Hematopoietic multipotent progenitor cell (in vitro differentiated cells): ENCODE data around the genes PKP4 and TANC1.

- CAGE, long polyA plus RNA = no peak
Observed at GRCh38 chr2:156319662-156320463, 12.7 kb downstream of the NR4A2 start.

DNA sequence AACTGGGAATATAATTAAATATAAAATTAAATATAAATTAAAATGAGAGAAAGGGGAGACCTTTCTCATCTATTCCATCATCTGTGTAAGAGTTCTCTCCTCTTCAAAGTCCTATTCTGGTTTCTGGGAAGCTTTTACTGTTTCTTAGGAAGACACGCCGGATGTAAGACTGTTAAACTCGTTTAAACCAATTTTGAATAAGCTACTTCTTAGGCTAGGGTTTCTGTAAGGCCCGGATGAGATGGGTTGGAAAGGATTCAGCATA lies 2.7 kb upstream of the NR4A2 start:
- CAGE, long polyA plus RNA = no peak

DNA sequence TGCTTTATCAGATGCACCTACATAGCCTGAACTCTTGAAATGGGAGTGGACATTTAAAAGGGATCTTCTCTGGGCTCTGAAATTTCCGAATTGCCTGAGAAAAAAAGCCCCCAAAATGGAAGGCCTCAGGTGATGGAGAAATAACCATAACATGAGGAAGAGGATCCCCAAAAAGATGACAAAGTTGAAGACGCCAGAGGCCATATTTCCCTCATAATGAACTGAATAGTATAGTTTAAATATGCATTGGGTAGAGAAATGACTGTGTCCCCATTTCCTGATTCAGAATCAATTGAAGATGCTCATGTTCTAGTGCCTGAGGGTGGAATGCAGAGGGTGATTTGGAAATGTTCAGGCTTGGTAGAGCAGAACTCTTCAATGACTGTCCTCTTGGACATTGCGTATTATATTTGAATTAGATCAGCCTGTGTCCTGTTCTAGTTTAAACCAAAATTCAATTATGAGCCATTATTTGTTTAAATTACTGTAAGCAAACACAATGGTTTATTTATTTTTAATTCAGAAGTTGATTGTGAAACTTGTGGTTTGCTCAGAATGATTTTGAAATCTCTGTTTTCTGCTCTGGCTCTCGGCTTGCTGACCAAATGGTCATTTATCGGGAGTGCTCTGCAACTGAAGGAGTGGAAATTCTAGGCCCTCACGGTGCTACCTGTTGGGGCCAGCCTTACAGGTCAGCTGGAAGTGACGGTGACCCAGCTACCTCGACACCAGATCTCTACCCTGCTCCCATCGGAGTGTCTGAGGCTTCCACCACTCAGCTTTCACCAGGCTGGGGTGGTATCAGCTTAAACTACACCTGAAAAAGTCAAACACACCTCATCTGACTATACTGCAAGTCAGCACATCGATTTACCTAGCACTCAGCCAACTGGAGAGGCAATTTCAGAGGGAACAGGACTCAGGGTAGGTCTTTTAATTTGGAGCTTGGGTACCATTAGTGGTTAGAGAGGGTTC lies 37.0 kb upstream of the GPD2 start:
- CAGE, long polyA plus RNA = no peak

DNA sequence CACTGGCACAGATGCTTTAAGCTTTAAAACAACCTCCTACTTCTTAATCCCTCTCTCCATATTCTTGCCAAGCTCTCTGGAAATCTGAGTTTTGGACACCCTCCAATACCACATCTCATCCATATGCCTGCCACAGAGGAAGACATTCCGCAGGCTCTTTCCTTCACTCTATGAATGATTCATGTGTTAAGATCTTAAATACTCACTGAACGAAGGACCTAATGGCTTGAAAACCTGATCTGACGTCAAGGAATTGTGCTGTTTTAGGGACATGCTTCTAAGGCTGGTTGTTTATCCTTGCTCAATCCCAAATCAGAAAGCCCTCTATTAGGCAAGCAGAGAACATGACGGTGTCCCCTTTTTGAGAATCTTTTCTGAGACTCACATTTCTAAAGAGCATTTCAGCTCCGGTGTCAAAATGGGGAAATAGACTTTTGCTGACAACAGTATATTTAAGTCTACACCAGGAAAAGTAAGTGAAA lies 83.8 kb upstream of the GALNT5 start:
- CAGE, long polyA plus RNA = no peak

- CAGE, long polyA plus RNA = no peak
Observed at GRCh38 chr2:157183161-157183537, 74.4 kb upstream of the GALNT5 start.

DNA sequence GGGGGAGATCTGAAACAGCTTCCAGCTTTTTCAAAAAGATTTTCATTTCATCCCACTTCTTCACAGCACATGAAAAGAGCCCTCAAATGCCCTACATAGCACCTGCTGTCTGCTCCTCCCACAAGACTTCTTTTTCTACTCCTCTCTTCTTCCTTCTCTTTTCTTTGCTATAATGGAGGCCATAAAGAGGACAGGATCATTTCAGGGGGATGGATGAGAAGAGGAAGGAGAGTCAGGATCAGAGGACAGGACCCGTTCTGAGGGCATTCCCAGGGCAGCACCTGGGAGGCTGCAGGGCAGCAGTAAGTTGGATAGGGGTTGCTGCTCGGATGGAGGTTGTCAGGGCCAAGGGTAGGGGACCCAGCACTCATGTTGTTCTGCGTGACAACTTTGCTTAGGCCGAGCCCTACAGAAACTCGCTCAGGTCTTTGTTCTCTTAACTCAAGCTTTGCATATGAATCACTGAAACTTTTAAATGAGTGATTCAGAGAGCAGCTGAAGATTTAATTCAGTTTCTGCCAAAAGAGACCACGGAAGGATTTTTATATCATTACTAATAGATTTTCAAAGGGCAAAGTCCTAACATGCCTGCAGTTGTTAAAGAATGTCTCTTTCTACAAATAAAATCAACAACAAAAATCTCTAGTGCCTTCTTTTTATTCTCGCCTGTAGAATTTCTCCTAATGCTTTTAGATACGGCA lies 11.2 kb upstream of the GALNT5 start:
- CAGE, long polyA plus RNA = no peak

DNA sequence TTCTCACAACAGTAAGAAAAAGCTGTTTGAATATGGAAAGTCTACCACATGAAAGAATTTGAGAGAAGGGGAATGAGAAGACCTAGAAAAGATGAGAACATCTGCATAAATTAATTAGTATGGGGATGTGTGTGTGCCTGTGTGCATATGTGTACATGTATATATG lies 2.6 kb downstream of the CYTIP start:
- CAGE, long polyA plus RNA = no peak

GRCh38 chr2:157469294-157470102 lies 25.6 kb upstream of the CYTIP start:
- CAGE, long polyA plus RNA = no peak

- CAGE, long polyA plus RNA = no peak
Observed at GRCh38 chr2:157480654-157481081, 36.8 kb upstream of the CYTIP start.

DNA sequence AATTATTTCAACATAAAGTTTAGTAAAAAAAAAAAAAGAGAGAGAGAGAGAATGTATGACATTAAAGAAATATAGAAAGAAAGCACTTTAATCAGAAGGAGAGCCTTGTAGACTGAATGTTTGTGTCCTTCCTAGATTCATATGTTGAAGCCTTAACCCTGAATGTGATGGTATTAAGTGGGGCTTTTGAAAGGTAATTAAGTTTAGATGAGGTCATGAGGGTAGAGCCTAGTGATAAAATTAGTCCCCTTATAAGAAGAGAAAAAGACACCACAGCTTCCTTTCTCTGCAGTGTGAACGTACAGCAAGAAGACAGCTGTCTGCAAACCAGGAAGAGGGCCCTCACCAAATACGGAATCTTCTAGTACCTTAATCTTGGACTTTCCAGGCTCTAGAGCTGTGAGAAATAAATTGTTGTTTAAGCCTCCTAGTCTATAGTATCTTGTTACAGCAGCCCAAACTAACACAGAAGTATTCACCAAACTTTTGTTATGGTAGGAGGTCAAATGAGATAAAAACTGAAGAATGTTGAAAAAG lies 57.1 kb upstream of the CYTIP start:
- CAGE, long polyA plus RNA = no peak

DNA sequence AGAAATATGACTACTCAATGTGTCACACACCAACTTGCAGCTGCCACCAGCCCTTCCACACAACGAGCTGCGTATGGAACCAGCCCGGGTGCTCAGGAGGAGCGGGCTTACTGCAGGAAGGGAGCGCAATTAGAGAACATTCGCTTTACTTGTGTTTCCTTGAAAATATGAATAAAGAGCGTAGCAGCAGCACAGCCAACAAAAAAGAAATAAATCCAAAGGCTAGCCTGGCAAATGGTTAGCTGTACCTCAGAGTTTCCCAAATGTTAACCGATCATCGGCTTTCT lies 19.0 kb upstream of the ACVR1 start:
- CAGE, long polyA plus RNA = no peak

- CAGE, long polyA plus RNA = no peak
Observed at GRCh38 chr2:157897611-157898158, 21.6 kb upstream of the ACVR1 start.

- CAGE, long polyA plus RNA = no peak
Observed at GRCh38 chr2:158042987-158043628, 58.6 kb upstream of the UPP2 start.

DNA sequence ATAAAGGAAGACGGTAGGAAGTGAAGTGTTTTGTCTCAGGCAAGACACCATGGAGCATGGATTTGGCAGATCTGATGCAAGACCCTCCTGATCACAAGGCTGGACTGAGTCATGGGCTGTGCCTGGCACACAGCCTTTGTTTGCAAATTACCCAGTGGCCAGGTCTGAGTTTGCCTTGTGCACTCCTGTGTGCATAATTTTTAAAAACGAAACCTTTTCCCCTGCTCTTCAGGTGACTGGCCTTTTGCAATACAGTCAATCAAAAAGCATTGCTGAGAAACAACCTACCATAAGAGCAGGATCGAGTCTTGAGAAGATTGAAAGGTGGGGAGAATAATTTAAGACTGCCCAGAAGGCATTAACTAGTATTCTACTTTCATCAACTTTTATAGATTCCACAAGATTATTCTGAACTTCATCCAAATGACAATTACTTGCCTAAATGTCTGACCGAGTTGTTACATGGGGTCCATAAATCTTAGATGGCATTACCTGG lies 1.8 kb upstream of the UPP2 start:
- CAGE, long polyA plus RNA = no peak

DNA sequence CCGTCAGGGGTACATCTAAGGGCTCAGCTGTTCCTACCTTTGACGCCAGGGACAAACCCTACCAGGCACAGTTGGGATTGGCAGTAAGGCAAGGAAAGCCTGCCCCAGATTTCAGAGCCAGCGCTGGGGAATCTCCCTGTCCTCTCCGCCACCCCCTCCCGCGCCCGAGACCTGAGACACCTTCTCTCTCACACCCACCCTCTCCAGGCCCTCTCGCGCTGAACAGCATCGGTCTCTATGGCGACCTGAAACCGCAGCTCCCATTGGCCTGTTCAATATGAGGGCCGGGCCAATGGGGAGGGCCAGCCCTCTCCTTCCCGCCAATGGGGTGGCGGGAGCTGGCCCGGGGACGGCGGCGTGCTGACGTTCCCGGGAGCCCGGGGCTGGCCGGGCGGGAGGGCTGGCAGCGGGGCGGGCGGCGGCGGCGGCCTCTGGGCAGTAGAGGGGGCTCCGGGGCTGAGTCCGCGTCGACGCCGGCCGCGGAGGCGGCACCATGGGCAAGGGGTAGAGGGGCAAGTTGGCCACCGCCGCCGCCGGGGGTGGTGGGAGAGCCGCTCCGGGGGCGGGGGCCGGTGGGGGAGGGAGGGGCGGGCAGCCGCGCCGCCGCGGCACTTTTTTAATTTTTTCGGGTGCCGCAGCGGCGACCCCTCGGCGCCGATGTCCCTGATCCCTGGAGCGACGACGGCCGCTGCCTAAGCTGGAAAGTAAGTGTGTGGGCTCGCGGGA lies at the start of gene PKP4:
Gene PKP4 (plus strand): TSS at position 438 of the 726 bp plus-strand sequence.
- CAGE, long polyA plus RNA = no peak

DNA sequence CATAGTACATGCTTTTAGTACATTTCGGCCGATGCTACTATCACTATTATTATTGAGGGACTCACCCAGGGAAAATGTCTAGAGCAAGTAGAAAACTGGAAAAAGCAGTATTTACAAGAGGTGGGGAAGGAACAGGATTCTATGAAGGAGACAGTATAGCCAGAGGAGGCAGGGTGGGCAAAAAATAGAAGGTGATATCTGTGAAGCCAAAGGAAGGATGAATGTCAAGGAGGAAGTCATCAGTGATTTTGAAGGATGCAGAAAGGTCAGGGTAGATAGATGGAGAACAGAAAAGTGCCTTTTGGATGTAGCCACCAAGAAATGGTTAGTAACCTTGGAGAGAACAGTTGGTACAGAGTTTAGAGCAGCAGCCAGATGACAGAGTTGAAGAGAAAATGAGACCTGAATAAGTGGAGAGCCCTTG lies 101.5 kb downstream of the PKP4 start:
- CAGE, long polyA plus RNA = no peak

GRCh38 chr2:158936856-158937556 lies 31.4 kb upstream of the TANC1 start:
- CAGE, long polyA plus RNA = no peak

DNA sequence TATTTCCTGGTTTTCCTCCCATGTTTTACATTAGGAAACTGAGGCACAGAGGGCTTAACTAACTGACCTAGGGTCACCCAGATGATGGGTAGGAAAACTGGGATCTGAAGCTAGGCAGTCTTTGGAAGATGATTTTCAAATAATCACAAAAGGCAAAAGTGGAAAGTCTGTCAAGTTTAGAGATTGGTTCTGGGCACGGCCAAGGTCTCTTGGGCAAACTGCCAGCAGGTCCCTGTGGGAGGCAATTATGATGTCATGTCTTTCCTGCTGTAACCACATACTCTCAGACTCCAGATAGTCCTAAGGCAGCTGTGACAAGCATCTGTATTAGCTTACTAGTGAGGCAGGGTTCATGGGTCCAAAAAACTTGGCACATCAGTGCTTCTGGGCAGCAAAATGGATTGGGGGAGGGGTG lies 14.6 kb upstream of the TANC1 start:
- CAGE, long polyA plus RNA = no peak

GRCh38 chr2:158968288-158968763 lies at the start of gene TANC1:
TANC1 (plus strand) TSS chr2:158968640.
- CAGE, long polyA plus RNA = no peak

DNA sequence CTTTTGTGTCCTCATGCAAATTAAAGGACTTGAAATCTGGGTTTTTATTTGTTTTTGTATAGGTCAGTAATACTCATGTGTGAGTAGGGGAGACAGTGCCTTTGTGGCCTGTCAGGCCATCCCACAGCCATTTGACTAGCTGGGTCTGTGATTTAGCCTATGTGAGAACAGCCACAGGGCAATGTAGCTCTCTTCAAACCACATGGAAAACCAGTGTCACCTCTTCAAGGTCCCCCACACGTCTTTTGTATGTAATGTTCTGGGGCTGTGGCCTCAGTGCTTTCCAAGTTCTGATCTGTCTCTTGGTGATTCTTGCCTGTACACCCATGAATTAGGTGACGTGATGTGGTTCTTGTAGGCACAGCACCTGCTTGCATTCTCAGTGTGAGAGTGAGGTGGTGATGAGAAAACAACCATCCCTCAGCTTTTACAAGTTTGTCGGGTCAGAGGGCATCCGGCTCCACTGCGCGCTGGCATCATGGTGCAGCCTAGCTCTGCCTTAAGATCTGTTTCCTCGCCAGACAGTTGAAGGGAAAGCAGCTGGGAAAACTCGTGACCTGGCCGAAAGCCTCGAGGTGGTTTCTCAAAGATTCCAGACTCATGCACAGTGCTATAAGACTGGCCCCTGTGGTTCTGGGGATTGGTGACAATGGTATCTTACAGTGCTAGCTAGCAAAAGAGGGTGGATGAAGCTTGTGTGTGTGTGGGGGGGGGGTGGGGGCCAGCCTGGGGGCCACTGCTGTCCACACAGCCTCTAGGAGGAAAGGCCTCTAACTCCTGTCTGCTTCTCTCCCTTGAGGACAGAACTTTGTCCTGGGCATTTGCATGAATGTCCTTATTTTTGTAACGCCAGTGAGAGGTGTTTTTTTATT lies 125.9 kb downstream of the TANC1 start:
- CAGE, long polyA plus RNA = no peak